Cardiac muscle cell (in vitro differentiated cells and primary cell): ENCODE results near the genes MTRF1, FAM216B and EPSTI1.

- RAMPAGE, long total RNA = no peak
- RRBS = no CpG with 5 or more reads among the region's 3 CpGs
Observed at GRCh38 chr13:40929974-40930461, 89.1 kb downstream of the ELF1 start.

GRCh38 chr13:40944994-40945909 is 73.9 kb downstream of the ELF1 start:
- RAMPAGE, long total RNA = no peak
- RRBS = no CpG with 5 or more reads among the region's 6 CpGs

DNA sequence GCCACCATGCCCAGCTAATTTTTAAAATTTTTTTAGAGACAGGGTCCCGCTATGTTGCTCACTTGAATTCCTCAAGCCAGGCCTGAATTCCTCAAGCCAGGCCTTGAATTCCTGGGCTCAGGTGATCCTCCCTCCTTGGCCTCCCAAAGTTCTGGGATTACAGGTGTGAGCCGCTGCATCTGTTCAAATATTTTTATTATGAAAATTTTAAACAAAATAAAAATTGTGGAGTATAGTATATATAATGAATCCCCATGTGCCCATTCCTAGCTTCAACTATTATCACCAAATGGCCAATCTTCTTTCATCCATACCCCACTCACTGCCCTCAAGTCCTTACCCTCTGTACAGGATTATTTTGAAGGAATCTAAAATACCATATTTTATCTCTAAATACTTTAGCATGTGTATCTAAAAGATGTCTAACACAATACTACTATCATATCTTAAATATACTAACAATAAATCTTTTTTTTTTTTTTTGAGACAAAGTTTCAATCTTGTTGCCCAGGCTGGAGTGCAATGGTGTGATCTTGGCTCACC is 66.5 kb downstream of the ELF1 start:
- RAMPAGE, long total RNA = no peak
- RRBS = no CpG with 5 or more reads among the region's 2 CpGs

DNA sequence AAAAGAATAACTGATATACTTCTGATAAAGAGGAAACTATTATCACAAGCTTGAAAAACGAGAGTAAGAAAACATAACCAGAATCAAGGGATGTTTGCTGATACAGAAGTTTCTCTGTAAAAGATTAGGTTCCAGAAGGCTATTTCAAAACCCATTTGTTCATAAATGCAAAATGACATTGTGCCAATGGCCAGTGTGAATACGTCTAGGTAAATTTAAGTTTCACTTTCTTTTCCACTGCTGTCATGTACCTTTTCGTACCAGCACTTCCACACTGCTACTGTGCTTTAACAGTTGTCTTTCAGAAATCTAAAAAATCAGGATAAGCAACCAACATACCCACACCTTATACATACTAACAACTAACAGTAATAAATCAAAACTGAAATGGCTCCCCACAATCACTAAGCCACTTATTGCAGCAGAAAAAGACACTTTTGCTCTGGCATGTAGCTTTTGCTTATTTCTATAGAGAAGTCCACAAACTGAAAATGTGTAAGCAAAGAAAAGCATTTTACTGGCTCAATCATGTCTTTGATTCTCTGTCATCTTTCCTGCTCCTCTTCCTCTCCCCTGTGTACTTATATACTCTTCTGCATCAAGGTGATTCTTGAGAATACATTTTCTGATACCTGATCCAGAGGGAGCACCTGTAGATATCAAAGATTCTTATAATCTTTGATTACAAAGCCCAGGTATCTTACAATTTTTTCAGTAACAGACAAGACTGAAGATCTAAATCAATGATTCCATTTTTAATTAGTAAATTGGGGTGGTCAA is 34.3 kb downstream of the ELF1 start:
- RAMPAGE, long total RNA = no peak
- RRBS = no CpG with 5 or more reads among the region's 3 CpGs

DNA sequence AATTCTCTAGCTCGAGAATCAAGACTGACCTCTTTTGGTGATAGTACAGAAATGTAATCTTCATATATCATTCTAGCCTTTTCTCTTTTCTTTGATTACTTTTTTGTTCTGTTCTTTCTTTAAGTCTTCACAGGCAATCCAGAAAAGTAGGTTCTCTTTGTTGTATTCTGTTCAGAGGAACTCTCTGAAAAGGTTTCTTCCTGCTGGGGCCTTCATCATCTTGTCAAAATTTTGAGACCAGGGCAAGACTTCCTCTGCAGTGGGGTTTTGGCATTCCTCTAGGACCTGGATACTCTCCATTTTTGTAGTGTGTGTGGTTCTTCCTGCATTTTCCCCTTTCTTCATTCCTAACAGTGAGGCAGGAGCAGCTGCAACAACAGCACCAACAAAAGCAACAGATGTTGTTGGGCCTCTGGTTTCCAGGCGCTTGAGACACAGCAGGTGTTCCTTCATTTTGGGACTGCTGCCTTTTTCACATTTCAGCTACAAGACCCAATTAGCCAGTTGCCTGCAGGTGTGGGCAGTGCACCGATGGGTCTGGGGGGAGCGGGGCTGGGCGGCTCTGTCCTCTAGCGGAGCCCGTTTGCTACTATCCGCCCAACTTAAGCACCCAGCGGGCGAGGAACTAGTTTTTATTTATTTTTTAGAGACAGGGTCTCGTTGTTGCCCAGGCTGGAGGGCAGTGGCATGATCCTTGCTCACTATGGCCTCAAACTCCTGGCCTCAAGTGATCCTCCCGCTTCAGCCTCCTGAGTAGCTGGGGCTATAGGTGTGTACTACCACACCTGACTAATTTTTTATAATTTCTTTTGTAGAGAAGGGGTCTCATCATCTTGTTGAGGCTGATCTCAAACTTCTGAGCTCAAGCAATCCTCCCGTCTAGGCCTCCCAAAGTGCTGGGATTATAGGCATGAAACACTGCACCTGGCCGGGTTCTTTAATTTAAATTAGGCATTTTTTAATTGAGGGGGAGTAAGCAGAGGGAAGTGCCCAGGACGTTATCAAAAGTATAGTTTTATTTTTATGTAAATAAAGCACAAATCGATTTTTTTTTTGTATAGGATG is 25.9 kb downstream of the ELF1 start:
- RAMPAGE, long total RNA = no peak
- RRBS = no CpG with 5 or more reads among the region's 16 CpGs

- RAMPAGE, long total RNA = no peak
- RRBS = no CpG with 5 or more reads among the region's 6 CpGs
Observed at GRCh38 chr13:41007360-41008261, 11.5 kb downstream of the ELF1 start.

DNA sequence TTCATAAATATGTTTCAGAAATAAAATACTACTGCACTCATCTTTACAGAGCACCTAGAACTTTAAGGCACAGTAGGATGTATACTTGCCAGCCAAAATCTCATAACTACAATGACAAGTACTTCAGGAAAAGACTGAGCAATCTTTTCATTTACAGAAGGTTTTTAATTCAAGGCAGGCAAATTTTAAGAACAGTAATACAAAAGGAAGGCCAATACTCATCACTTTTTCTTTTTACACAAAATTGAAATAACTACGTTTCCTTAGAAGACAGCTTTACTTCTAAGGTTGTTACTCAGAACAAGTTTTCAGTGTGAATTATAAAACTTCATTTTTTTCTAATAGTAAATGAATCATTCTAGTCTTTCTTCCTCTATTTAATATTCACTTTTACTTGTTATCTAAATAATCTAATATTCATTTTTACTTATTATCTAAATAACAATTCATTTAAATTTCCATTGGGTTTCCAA is 884 bp downstream of the ELF1 start:
- RAMPAGE, long total RNA = no peak
- RRBS = no CpG with 5 or more reads among the region's 1 CpG

GRCh38 chr13:41053332-41054067 is 7.8 kb upstream of the WBP4 start:
- RAMPAGE, long total RNA = no peak
- RRBS = no CpG with 5 or more reads among the region's 6 CpGs

DNA sequence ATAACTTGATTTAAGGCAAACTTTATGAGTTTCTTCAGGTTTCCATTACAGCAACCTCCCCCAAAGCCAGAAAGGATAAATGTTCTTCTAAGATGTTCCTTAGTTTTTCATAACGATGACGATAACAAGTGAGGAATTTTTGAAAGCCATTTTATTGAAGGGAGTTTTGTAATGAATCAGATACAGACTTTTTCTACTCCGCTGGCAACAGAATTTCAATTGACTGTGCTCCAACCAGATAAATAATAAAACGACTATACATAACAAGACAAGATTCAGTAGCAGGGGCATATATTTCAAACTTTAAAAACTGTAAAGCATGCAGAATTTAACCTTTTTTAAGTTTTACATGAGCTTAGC is 934 bp downstream of the WBP4 start:
- RAMPAGE, long total RNA = no peak
- RRBS = no CpG with 5 or more reads among the region's 4 CpGs

DNA sequence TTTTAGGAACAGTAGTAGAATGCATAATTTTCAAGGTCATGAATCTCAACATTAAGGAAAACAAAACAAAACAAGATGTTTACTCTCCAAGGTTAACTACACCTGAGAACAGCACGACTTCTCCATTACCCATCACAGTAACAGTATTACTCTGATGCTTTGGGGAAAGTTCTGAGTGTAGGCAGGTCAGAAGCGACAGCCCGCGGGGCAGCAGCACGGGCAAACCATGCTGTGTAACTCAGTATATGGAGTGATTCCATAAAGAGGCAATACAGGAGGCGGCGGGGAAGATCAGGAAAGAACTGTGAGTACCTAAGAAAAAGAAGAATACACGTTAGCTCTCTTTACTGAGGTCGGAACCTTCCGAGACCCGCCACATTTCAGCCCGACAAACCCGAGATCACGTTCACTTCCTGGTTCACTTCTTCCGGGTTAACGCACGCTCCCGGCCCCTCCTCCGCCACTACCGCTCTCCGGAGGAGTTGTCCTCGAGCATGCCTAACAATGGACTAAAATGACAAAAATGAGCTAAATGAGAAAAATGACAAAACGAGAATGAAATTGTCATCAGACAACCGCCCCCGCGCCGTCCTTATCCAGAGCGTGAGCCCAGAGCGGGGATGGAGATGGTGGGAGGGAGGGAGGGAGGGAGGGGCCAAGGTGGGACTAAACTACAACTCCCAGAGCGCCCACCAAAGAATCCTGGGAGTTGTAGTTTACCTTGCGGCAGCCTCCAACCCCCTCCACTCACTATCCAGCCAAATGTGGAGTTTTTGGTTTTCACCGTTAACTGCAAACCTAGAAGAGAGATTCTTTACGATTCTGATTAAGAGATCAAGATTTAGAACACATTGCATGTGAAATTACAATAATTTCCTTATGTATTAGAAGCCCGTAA is at the start of gene MTRF1:
Gene MTRF1, minus strand, starts transcription at position 404 of the 898 bp plus-strand sequence.
- RAMPAGE, long total RNA = no peak
- RRBS = no CpG with 5 or more reads among the region's 34 CpGs

GRCh38 chr13:41465528-41466427 is 8.4 kb downstream of the RGCC start:
- RAMPAGE, long total RNA = no peak
- RRBS = no CpG with 5 or more reads among the region's 2 CpGs

DNA sequence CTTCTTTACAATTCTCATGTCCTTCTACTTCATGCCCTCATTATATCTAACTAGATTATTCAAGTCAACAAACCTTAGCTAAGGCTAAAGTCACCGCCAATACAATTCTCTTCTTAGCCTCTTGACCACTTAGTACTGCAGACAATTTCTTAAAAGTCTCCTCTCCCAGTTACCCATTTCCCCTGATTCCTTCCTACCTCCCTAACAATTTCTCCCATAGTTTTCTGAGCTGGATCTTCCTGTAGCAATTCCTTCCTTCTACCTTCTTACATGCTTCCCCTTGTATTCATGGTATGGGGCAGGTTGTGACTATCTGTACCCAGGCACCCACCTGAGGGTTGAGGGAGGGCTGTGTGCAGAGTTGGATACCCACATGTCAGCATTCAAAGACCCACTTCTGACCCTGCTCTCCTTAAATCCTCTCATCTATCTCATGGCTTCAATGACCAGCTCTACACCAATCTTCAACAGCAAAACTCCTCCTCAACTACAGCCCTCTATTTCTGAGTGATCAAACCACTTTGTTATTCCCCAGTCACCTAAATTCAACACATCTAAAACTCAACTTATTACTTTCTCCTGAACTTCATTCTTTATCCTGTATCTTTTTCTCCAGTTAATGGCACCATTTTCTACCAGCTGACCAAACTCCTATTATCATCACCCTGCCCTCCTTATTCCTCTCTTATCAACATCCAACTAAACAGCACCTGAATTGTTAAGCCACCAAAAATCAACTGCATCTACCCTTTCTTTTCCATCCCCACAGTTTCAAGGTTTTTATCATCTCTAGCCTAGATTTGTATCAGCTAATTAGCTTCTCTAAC is 180.9 kb downstream of the VWA8 start:
- RAMPAGE, long total RNA = no peak
- RRBS = no CpG with 5 or more reads among the region's 1 CpG

GRCh38 chr13:41780649-41781405 is 180.1 kb downstream of the VWA8 start:
- RAMPAGE, long total RNA = no peak
- RRBS = no CpG with 5 or more reads among the region's 3 CpGs

DNA sequence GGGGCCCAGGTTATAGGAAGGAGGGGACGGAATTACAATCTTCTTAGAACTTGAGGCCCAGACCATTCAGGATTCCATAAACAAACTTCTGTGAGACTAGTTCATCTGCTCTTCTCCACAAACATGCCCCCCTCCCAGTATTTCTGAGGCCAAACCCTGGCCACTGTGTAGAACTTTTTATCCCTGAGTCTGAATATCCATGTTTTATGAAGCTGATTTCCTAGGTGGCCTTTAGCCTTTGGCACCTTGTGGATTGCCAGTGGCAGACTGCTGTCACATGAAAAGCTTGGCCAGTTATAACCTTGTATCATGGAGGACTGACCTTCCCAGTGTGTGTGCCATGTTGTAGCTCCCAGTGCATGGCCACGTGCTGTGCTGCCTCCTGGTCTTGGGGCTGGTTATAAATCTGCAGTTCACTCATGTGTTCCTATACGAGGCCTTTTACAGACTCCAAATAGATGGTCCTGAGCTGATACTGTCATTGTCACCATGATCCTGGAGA is 91.6 kb downstream of the DGKH start:
- RAMPAGE, long total RNA = no peak
- RRBS = no CpG with 5 or more reads among the region's 3 CpGs

GRCh38 chr13:42294942-42295198 is 22.9 kb downstream of the AKAP11 start:
- RAMPAGE, long total RNA = no peak
- RRBS = no CpG with 5 or more reads among the region's 1 CpG

DNA sequence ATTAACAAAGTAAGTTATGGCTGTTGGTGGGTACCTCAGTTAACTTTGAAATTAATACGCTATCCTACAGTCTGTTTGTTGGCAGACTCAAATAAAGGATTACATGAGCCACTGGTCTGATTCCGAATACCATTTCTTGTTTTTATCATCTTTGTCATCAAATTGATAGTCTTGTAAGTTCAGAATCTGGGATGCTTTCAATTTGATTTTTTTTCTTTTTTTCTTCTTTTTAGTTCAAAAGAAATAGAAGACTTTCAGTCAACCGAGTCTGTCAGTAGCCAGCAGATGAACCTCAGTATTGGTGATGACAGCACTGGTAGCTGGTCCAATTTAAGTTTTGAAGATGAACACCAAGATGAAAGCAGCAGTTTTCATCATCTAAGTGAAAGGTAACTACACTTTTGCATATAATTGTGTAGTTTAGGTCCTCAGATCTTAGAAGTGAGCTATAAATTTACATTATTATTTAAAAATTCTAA is 36.3 kb downstream of the AKAP11 start:
- RAMPAGE, long total RNA = no peak
- RRBS = no CpG with 5 or more reads among the region's 3 CpGs

DNA sequence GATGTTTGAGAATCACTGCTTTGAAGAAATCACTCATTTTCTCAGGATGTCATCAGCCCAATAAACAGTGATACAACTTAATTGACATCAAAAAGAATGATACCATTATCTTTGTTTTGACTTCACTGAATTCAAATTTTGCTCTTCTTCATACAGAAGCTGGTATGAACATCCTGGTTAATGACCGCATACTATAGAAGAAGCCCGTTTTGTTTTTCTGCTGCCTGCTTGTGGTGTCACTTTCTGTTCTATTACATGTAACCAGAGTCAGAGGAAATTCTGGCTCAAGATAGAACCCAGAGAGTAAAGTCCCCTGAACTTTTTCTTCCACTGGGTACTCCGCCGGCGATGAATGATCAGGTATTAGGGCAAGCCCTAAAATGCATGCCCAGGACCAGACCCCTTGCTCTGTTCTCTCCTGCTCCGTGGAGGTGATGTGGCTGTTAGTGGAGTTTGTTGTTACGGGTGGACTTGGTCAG is 134.4 kb downstream of the AKAP11 start:
- RAMPAGE, long total RNA = no peak
- RRBS = no CpG with 5 or more reads among the region's 7 CpGs

- RAMPAGE, long total RNA = no peak
- RRBS = no CpG with 5 or more reads among the region's 3 CpGs
Observed at GRCh38 chr13:42781217-42781763, at the start of gene FAM216B. FAM216B (plus strand) TSS chr13:42781584.

DNA sequence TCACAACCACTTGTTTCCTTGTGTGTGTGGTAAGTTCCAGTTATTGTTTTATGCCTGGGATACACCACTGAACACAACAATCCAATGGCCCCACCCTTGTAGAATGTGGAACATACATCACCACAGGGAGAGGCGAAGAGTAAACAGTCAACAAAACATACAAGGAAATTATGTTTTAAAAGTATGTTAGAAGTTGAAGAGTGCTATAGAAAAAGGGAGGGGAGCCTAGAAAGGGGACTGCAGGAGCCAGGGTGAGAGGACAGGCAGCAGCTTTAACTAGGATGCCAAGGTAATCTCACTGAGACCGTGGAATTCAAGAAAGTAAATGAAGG is 100.4 kb downstream of the EPSTI1 start:
- RAMPAGE, long total RNA = no peak
- RRBS = no CpG with 5 or more reads among the region's 2 CpGs

- RAMPAGE, long total RNA = start-site peak on the minus strand at chr13:42992194-42992321, 782 and 320 reads in 2 replicates
- RRBS = under 1% methylated on average over 5 of the region's 55 CpGs
Observed at GRCh38 chr13:42991352-42992530, at the start of gene EPSTI1. EPSTI1 (minus strand) TSS chr13:42992241.